Measurements from ENCODE around the genes ASRGL1, UQCC3, TMEM179B and SLC22A10.

DNA sequence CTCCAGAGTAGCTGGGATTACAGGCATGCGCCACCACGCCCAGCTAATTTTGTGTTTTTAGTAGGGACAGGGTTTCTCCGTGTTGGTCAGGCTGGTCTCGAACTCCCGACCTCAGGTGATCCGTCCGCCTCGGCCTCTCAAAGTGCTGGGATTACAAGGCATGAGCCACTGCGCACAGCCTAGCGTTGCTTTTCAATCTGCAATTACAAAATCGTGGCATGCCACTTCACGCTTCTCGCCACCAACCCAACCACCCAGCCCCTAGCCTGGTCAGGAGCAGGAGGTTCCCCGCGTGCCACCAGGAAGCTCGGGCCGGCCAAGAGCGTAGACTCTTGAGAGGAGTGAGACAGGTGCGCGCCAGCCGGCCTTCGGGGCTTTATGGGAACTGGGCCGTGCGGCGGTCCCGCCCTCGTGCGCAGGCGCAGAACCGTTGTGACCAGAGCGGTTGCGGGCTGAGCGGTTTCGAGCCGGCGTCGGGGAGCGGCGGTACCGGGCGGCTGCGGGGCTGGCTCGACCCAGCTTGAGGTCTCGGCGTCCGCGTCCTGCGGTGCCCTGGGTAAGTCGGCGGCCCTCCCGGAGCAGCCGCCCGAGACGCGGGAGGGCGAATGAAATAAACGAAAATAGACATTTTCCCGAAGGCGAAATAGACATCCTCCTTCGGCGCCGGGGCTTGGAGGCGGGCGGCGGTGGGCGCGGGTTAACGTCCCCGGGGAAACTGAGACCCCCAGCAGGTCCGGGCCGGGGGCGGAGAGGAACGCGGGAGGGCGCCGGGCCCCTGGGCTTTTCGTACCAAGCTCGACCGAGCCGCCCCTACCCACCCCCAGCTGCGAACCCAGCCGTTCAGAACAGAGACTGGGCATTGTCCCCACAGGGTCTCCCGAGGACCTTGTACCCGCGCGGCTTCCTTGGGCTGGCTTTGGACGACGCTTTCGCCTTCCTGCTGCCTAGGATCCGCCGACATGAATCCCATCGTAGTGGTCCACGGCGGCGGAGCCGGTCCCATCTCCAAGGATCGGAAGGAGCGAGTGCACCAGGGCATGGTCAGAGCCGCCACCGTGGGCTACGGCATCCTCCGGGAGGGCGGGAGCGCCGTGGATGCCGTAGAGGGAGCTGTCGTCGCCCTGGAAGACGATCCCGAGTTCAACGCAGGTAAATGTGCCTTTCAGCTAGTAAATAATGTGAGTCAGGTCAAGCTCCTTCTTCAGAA is at the start of gene ASRGL1:
Gene ASRGL1 (plus strand): TSS at position 430 of the 1,207 bp plus-strand sequence.
- RRBS = 2% methylated on average over 41 of the region's 111 CpGs
CAGE:
- cytosol, long polyA plus RNA = no peak
- long polyA plus RNA = no peak
- nucleus, long polyA plus RNA = no peak

GRCh38 chr11:62341665-62342480 is 4.6 kb downstream of the ASRGL1 start:
- RRBS = no CpG with 5 or more reads among the region's 10 CpGs
CAGE:
- cytosol, long polyA plus RNA = no peak
- long polyA plus RNA = no peak
- nucleus, long polyA plus RNA = no peak

- RRBS = 97% methylated on average over 5 of the region's 40 CpGs
CAGE:
- cytosol, long polyA plus RNA = no peak
- long polyA plus RNA = no peak
- nucleus, long polyA plus RNA = no peak
Observed at GRCh38 chr11:62370714-62371534, 33.7 kb downstream of the ASRGL1 start.

DNA sequence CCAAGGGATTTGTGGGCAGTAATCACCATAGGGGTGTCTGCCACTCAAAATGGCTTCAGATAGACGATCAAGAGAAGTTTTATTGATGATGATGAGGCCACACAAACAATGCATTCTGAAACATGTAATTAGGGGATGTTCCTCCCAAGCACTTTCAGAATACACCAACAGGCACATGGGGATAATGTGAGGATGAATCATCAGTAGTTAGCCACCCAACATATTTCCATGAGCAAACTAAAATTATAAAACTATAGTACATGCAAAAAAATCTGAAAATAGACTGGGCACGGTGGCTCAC is 9.1 kb downstream of the SCGB1A1 start:
- RRBS = no CpG with 5 or more reads among the region's 2 CpGs
CAGE:
- cytosol, long polyA plus RNA = no peak
- long polyA plus RNA = no peak
- nucleus, long polyA plus RNA = no peak

- RRBS = no CpG with 5 or more reads among the region's 4 CpGs
CAGE:
- cytosol, long polyA plus RNA = no peak
- long polyA plus RNA = no peak
- nucleus, long polyA plus RNA = no peak
Observed at GRCh38 chr11:62458283-62458933, 39.6 kb downstream of the SCGB1A1 start.

DNA sequence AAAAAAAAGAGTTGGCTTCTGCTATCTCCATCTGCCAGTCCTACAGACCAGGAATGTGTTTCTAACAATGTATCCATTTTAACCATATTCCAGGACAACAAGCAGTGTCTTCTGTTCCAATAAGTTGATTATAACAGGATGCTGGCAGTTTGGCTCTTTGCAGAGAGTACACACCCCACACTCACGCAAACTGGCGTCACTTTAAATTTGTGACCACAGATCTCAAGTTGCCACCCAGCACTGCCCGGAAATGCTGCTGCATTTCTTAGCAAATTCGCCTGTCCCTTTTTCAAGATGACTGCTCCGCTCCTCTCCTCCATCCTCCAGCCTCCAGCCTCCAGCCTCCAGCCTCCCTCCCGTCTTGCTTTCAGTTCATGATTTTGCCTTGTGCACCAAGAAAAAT is 44.3 kb downstream of the SCGB1A1 start:
- RRBS = no CpG with 5 or more reads among the region's 6 CpGs
CAGE:
- cytosol, long polyA plus RNA = no peak
- long polyA plus RNA = no peak
- nucleus, long polyA plus RNA = no peak

DNA sequence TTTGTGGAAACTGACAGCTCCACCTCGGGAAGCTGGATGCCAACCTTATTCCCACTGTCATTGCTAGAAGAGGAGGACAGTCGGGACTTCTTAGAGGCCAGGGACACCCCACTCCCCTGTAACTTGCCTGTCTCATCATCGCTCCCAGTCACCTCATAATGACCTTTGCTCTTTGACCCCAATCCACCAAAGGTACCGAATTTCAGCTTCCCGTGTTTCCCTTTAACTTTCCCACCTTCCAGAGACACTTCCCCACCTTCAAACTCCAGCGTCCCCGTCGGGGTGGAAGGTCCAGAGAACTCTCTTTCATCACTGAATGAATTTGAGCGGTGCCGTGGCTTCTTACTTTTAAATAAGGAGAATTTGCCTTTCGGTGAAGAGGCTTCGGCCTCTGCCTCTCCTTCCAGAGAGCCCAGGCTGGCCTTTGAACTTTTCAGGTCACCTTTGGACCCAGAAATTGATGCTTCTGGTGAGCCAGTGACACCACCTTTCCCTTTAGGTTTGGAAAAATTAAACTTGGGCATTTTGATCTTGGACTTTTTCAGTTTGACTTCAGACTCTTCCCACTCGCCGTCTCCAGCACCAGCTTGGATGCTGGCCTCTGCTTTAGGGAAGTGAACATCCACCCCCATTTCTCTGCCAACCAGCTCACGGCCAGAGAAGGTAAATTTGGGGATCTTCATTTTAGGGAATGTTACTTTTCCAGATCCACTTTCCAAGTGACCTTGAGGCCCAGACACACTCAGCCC is 29.7 kb downstream of the AHNAK start:
- RRBS = no CpG with 5 or more reads among the region's 15 CpGs
CAGE:
- cytosol, long polyA plus RNA = no peak
- long polyA plus RNA = no peak
- nucleus, long polyA plus RNA = no peak

DNA sequence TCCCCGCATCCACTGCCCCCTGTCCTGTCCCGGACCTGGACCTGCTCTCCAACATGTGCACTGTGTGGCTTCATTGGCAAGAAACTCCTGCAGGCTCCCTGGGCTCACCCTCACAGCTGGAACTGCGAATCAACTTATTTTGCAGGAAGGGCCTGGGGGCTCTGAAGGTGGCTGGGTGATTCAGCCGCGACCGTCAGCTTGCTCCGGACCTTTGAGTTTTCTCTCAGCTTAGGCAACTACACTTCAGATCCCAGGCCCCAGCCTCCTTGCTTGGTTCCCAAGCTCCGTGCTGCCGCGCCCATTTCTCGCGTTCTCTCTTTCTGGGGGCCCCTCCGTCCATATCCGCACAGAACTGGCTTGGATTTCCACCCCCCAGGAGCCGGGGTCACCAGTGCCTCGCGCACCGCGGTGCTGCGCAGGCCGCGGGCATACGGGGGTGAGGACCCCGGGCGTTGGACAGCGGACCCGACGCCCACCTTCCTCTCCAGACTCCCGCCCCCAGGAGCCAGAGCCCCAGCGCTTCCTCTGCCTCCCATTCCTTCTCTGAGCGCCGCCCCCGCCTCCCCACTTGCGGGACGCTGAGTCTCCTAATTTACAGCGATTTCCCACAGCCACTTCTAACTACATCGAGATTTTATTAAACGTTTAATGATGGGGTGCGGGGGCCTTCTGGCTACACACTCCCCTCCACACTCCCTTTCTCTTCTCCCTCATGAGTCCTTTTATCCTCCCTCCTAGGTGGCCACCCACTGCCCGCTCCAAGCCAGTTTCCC is 585 bp upstream of the AHNAK start:
- RRBS = 43% methylated on average over 12 of the region's 40 CpGs
CAGE:
- cytosol, long polyA plus RNA = no peak
- long polyA plus RNA = no peak
- nucleus, long polyA plus RNA = no peak

DNA sequence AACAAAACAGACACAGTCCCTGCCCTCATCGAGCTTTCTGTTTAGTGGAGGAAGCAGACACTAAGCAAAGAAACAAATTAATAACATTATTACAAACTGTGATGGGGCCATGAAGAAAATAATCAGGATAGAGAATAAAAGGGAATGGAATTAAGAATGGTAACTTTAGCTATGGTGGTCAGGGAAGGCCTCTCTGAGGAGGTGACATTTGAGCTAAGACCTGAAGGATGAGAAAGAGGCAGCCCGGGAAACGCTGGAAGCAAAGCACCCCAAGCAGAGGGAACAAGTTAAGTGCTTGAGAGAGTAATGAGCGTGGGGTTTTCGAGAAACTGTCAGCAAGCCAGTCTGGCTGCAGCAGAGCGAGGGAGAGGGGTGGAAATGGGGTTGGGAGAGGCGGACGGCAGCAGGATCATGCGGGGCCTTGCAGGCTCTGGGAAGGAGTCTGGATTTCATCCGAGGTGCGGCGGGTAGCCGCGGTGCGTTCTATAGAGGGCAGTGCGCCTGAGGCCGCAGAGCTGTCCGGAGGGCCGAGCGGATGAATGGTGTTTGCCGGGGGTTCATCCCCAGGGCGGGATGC is 464 bp downstream of the B3GAT3 start:
- RRBS = 0% methylated on average over 2 of the region's 22 CpGs
CAGE:
- cytosol, long polyA plus RNA = no peak
- long polyA plus RNA = no peak
- nucleus, long polyA plus RNA = no peak

GRCh38 chr11:62671508-62672227 is at the start of gene UQCC3:
Gene UQCC3, plus strand, starts transcription at chr11:62671673.
- RRBS = 3% methylated on average over 16 of the region's 55 CpGs
CAGE:
- cytosol, long polyA plus RNA = start-site peak on the plus strand at chr11:62671663-62671718, 932 and 959 reads in 2 replicates
- long polyA plus RNA = start-site peak on the plus strand at chr11:62671663-62671718, 734 and 588 reads in 2 replicates
- nucleus, long polyA plus RNA = start-site peak on the plus strand at chr11:62671667-62671718, 20 and 101 reads in 2 replicates; start-site peak on the plus strand at chr11:62671836-62671897, 23 and 13 reads in 2 replicates

- RRBS = no CpG with 5 or more reads among the region's 4 CpGs
CAGE:
- cytosol, long polyA plus RNA = no peak
- long polyA plus RNA = no peak
- nucleus, long polyA plus RNA = no peak
Observed at GRCh38 chr11:62712929-62713609, 5.6 kb downstream of the GNG3 start.

DNA sequence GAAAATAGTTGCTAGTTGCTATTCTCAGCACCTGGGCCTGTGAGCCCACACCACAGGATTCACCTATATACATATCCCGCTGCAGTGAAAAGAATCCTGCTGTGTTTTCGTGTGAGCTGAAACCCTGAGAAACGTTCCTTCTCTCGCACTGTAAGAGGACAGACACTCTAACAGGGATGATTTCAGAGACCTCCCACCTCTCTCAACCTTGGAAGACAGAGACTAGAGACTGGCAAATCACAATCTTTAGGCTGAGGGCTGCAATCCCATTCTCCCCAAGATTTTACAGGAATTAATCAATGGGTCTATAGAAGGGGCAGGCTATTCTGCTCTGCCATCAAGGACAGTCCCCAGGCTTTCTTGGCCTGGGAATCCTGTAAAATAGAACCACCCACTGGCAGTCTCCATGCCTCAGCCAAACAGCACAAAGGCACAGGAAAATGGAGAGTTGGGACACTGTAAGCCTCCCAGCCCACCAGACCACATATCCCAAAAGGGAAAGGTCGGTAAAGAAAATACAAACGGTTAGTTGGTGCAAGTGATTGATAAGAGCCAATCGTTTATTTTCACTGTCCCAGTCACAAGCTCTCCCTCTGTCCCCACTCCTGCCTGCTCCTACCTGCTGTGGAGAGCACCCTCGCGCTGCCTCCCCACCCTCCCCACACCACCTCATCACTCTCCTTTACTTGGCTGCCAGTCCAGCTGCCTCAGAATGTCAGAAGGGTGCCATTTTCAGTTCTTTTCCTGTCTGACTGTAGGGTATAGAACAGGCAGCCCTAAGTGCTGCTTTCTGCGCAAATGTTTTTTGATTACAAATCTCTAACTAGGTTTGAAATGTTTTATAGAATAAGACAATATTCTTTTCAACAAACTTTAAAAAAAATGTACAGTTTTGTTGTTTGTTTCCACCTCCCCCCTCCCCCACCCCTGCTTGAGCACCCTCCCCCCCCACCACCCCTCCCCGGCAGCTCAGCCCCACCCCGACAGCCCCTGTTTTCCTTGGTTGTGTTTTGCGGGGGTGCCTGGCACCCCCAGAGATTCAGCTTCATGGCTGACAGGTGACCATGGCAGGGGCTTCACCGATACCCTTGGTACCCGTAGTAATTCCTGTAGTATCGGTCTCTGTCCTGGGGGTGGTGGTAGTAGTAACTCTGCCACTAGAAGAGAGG is 7.1 kb downstream of the GNG3 start:
- RRBS = no CpG with 5 or more reads among the region's 16 CpGs
CAGE:
- cytosol, long polyA plus RNA = start-site peak on the minus strand centred at position 929 of the sequence, 41 bp wide, 189 and 166 reads in 2 replicates
- long polyA plus RNA = start-site peak on the minus strand centred at position 921 of the sequence, 49 bp wide, 276 and 177 reads in 2 replicates
- nucleus, long polyA plus RNA = no peak

DNA sequence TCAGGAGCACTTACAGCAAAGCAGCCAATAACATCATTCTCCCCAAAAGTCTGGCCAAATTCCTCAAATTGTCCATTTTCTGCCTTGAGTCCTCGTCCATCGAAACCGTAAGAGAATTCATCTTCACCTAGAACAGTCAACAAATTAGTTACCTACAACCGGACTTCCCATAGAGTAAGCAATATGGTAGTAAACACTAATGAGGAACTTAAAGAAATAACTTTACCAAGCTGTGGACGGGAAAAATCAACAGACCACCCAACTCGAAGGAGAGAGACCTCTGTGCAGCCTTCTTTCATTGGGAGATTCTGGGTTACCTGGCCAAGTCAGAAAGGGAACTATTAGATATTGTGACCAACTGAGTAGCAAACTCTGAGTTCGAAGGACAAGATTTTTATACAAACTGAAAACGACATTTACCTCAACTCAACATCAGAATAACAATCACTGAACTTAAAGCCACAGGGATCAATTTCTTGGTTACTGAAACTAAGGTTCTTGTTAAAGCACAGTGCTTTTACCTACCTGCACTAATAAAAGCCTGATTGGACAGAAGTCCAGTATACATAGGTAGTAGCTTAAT is 4.6 kb downstream of the HNRNPUL2 start:
- RRBS = no CpG with 5 or more reads among the region's 8 CpGs
CAGE:
- cytosol, long polyA plus RNA = no peak
- long polyA plus RNA = no peak
- nucleus, long polyA plus RNA = no peak

DNA sequence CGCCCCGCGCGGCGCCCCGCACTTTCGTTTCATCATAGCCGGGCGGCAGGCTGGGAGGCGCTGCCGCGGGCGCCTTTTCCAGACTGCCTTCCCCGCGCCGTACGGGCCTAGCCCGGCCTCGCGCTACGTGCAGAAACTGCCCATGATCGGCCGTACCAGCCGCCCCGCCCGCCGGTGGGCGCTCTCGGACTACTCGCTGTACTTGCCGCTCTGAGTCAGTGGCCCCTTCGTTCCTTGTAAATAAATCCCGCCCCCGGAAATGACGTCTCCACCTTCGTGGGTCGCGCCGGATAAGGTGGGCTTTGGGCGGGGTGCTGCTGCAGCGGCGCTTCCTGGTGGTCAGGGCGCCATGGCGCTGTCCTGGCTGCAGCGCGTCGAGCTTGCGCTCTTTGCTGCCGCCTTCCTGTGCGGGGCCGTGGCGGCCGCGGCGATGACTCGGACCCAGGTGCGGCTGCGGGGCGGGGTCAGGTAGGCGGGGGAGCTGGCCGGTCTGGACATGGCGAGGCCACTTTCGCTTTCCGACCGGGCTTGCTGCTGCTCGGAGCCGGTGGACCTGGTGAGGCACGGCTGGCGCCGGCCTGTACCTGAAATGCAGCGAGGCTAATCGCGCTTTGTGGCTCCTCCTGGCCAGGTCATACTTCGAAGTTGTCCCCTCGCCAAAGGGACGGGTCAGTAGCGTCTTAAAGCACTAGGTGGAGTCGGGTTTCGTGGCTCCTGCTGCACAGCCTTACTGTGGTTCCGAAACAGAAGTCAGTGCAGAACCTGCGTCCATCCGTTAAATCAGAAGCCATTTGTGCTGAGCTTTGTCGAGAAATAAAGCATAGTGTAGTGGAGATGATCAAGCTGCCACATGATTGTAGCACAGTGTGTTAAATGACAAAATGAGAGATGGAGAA is at the start of gene TMEM179B:
Gene TMEM179B (plus strand): TSS at position 320 of the 896 bp plus-strand sequence.
- RRBS = 1% methylated on average over 34 of the region's 83 CpGs
CAGE:
- cytosol, long polyA plus RNA = start-site peak on the plus strand centred at position 370 of the sequence, 103 bp wide, 1,548 and 1,717 reads in 2 replicates
- long polyA plus RNA = start-site peak on the plus strand centred at position 332 of the sequence, 27 bp wide, 758 and 1,506 reads in 2 replicates
- nucleus, long polyA plus RNA = no peak

DNA sequence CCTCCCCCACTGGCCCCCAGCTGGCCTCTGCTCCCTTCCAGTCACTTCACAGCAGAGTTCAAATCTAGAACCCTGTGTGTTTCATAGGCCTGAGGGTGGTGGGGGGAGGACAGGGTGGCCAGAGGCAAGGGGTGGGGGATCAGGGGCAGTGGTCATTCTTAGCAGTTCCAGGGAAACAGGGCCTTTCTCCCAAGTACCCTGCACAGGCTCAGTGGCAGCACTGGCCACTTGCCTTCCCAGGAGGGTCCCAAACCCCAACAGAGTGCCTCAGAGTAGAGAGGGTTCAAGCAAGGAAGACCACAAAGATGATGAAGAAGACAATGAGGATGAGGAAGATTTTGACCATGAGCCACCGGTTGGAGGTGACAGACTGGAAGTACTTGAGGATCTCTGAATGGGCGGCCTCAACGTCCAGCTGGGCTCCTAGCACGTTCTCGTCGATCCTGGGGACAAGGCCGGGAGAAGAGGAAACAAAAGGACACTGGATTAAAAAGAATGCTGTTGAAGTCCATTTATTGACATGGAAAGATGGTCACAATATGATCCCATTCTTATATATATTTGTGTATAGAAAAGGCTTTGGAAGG is 2.0 kb upstream of the NXF1 start:
- RRBS = 97% methylated on average over 5 of the region's 7 CpGs
CAGE:
- cytosol, long polyA plus RNA = no peak
- long polyA plus RNA = no peak
- nucleus, long polyA plus RNA = no peak

DNA sequence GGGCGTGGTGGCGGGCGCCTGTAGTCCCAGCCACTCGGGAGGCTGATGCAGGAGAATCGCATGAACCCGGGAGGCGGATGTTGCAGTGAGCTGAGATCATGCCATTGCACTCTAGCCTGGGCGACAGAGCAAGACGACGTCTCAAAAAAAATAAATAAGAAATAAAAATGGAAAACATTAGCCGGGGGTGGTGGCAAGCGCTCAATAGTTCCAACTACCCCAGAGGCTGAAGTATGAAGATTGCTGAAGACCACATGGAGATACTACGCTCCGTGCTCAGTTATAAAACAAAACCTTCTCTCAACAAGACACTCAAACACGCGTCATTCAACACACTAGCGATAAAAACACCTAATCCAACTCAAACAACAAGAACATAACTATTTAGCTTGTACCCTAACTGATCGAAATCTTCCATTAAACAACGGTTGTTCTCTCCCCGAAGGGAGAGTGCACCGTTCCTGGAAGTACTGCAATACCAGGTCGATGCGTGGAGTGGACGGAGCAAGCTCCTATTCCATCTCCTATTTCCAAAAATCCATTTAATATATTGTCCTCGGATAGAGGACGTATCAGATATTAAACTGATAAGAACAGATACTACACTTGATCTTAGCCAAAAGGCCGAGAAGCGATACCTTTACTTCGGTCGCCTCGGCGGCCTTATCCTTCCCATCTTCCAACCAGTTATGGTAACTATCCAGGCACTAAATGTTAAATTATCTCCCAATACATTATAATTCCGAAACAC is 2.0 kb upstream of the WDR74 start:
- RRBS = no CpG with 5 or more reads among the region's 33 CpGs
CAGE:
- cytosol, long polyA plus RNA = no peak
- long polyA plus RNA = no peak
- nucleus, long polyA plus RNA = no peak

GRCh38 chr11:62887888-62888897 is 7.5 kb downstream of the SLC3A2 start:
- RRBS = no CpG with 5 or more reads among the region's 20 CpGs
CAGE:
- cytosol, long polyA plus RNA = no peak
- long polyA plus RNA = no peak
- nucleus, long polyA plus RNA = no peak

- RRBS = no CpG with 5 or more reads among the region's 4 CpGs
CAGE:
- cytosol, long polyA plus RNA = no peak
- long polyA plus RNA = no peak
- nucleus, long polyA plus RNA = no peak
Observed at GRCh38 chr11:62888898-62889290, 8.2 kb downstream of the SLC3A2 start.

- RRBS = no CpG with 5 or more reads among the region's 62 CpGs
CAGE:
- cytosol, long polyA plus RNA = no peak
- long polyA plus RNA = no peak
- nucleus, long polyA plus RNA = no peak
Observed at GRCh38 chr11:62923424-62924460, 2.6 kb upstream of the CHRM1 start.

DNA sequence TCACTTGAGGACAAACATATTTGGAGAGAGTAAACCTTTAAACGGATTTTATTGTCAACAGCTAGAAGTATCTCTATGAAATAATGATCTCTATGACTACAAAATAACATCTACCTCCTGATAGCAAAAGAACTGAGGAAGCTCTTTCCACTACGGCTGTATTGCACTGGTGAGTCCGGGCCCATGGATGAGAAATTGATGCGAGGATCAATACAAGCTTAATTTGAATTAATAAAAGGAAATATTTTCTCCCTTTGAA is at the start of gene SLC22A10:
Gene SLC22A10 (plus strand): TSS at position 51 of the 259 bp plus-strand sequence.
- RRBS = no CpG with 5 or more reads among the region's 4 CpGs
CAGE:
- cytosol, long polyA plus RNA = no peak
- long polyA plus RNA = no peak
- nucleus, long polyA plus RNA = no peak

All from SK-N-SH (cell line).